Non-pigmented ciliary epithelial cell (primary cell): ENCODE measurements around a stretch of chr16.

DNA sequence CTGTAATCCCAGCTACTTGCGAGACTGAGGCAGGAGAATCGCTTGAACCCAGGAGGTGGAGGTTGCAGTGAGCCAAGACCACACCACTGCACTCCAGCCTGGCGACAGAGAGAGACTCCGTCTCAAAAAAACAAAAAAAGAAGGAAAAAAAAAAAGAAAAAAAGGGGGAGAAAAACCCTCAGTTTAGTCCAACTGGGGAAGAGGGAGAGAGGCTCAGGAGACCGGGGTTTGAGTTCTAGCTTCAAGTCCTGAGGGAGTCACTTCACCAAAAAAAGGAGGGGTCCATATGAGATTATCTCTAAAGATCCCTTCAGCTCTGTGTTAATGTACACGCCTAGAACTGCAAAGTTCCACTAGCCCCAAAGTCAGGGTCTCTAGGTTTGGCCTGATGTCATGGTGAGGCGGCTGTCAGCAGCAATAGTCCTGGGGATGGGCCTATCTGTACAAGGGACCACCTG, 6.0 kb downstream of the AARS1 start:
- RRBS = no CpG with 5 or more reads among the region's 7 CpGs

- RRBS = no CpG with 5 or more reads among the region's 12 CpGs
Observed at GRCh38 chr16:70375848-70376460, 29.3 kb downstream of the DDX19A start.

GRCh38 chr16:70396485-70397036, 42.3 kb downstream of the ST3GAL2 start:
- RRBS = no CpG with 5 or more reads among the region's 5 CpGs

- RRBS = no CpG with 5 or more reads among the region's 4 CpGs
Observed at GRCh38 chr16:70428810-70429268, 10.1 kb downstream of the ST3GAL2 start.

GRCh38 chr16:70610122-70610600, 36.2 kb upstream of the IL34 start:
- RRBS = no CpG with 5 or more reads among the region's 7 CpGs

GRCh38 chr16:70662298-70663383, 16.3 kb downstream of the IL34 start:
- RRBS = 14% methylated on average over 5 of the region's 32 CpGs

GRCh38 chr16:70681384-70682380, 4.2 kb downstream of the MTSS2 start:
- RRBS = 78% methylated on average over 2 of the region's 15 CpGs

- RRBS = 12% methylated on average over 4 of the region's 8 CpGs
Observed at GRCh38 chr16:70686909-70687489, 1.1 kb upstream of the MTSS2 start.

DNA sequence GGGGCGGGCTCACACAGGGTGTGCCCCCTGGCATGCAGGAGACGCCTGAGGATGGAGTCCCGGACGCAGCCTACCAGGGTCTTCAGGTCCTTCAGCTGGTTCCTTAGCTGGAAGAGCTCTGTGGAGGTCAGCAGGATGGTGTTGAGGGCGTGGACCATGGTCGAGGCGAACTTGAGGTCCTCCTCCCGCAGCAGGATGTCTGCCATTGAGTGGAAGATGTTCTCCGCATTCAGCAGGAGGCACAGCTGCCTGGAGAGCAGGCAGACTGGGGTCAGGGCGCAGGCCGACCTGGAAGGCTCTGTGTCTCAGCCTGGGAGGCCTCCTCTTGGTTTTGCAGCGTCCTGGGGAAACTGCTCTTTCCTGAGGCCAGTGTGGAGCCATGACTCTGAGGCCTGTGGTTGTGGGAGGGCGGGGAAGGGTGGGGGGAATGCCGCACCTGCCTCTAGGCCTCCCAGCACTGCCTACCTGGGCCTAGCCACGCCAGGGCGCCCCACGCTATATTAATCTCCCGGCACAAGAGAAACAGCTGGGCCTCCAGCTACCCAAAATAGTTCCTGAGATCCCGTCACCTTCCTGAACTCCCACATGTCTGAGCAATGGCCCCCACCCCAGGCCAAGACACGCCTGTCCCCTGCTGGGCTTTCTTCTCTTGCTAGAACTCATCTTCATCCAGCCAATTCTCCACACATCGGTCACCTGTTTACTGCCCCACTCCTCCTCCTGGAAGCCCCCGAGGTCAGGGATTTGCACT, 12.9 kb upstream of the MTSS2 start:
- RRBS = no CpG with 5 or more reads among the region's 22 CpGs

- RRBS = no CpG with 5 or more reads among the region's 10 CpGs
Observed at GRCh38 chr16:70714579-70715053, 28.8 kb upstream of the MTSS2 start.

GRCh38 chr16:70724147-70724619, 38.3 kb upstream of the MTSS2 start:
- RRBS = no CpG with 5 or more reads among the region's 4 CpGs

DNA sequence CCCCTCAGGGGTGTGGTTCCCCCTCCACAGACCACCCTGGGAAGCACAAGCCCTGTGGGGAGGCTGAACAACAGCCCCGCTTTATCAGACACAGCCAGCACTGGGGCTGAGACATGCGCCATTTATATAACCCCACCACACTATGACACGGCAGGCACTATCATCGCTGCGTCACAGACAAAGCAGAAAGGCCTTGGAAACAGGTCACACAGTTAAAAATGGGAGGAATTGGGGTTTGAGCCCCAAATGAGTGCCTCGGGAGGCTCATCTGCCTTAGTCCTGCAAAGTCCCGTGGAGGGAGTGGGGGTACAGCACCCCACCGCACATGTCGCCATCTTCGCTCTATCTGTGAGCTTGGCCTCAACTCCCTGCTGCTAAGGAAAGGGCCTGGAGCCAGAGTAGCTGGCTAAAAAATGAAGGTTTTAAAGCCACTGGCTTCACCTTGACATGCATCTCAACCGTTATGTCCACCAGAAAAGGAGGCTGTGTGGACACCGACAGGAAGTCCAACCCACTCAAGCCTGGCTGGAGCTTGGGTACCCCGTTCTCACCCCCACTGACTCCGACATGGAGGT, 40.6 kb upstream of the MTSS2 start:
- RRBS = no CpG with 5 or more reads among the region's 14 CpGs

DNA sequence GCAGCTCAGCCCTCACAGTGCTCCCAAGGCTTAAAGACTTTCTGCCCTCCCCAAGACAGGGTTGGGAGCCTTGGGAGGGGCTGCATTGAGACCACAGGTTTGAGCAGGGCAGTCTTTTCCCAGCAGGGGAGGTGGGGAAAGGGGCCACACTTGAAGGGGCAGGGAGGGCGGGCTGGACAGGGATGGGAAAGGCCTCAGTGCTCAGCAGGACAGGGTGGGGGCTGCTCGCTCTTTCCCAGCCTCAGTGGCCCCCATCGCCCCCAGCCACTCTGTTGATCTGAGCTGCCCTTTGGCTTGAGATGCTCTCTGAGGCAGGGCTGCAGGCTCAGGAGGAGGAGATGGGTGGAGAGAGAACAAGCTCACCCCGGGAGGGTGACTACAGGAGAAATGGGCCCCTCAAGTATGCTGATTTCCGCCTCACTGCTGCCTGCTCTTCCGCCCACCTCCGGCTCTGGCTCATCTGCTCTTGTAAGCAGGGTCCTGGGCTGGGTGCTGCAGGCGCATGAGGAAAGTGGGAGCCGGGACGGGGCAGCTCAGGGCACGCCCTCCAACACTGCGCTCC, 51.0 kb upstream of the MTSS2 start:
- RRBS = 39% methylated on average over 6 of the region's 12 CpGs

DNA sequence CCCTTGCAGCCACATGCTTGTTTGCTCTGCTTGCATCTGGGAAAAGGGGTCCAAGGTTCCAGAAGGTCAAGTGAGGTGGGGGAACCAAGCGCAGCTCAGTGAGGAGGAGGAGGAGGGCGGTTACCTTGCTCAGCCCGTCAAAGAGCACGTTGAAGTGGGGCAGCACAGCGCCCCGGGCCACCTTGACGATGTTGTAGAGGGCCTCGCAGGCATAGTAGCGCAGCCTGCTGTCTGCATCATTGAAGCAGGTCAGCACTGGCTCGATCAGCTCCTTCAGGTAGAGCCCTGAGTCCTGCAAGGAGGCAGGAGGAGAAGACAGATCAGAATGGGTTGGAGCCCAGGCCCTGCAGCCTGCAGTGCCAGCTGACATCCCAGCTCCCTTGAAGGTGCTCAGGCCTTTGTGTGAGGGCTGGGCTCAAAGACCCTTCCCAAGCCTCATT, 15.4 kb downstream of the VAC14 start:
- RRBS = no CpG with 5 or more reads among the region's 10 CpGs

DNA sequence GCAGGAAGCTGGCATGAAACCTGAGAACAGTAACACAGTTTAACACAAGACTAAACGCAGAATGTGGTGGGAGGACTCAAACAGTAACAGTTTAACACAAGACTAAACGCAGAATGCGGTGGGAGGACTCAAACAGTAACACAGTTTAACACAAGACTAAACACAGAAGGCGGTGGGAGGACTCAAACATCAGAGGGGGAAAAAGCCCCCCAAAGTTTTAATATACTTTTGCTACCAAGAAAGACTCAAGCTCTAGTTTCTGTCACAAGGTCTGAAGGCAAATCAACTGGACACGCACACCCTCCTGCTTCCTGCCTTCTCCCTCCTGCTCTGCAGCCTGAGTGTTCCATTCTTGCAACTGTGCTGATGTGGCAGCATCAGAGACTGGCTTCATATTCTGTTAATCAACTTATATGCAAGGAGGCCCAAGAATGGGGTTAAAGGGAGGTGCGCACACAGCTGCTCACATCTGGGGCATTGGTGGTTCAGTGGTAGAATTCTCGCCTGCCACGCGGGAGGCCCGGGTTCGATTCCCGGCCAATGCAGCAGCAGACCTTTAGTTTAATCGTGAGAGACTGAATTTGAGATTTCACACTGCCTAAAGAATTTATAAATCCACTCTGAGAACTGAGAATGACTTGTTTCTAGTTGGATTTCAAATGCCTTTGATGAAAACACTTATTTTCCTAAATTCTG, 11.8 kb downstream of the VAC14 start:
- RRBS = no CpG with 5 or more reads among the region's 13 CpGs

GRCh38 chr16:71287271-71287782, 1.9 kb downstream of the CMTR2 start:
- RRBS = no CpG with 5 or more reads among the region's 3 CpGs

DNA sequence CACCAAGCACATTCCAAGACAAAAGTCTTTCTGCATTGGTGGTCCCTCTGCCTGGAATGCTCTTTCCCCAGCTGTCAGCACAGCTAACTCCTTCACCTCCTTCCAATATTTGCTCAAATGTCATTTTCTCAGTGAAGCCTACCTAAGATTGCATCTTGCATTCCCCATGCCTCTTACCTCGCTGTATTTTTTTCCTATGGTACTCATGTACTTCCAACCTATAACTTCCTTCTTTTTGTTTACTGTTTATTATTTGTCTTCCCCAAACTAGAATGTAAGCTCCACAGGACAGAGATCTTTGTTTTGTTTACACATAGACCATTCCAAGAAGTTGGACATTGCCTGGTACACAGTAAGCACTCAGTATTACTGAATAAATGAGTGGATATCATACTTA, 1.0 kb downstream of the CMTR2 start:
- RRBS = no CpG with 5 or more reads among the region's 1 CpG

DNA sequence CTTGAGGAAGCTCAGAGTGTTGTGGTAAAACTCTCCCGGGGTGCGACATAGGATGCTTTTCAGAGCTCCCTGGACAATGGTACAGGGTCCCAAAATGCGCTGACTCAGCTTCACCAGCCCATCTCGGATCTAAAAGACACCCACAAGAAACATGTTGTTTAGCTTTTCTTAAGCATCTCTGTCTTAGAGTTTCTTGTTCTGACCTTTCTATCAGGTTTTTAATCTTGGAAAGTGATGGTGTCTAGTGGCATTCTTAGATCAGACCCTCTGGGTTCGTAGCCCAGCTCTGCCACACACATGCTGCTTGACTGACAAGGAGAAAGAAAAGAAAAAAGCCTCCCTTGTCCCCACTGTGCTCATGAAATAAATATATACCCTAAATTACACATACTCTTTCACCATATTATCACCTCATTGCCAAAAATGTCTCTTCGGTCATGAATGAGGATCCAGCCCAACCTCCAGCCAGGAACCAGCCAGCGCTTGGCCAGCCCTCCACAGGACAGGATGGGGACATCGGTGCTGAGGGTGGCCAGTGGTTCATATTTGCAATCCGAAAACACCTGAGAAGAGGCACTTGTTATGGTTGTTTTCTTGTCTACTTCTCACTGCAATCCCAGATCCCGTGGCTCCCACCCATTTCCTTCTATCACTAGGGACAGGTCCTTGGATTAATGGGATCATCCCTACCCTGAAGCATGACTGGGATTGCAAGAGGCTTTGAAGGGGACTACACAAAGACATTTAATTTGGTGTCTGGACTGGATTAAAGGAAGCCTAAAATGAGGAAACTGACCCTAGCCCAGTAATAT, 6.4 kb downstream of the TAT start:
- RRBS = no CpG with 5 or more reads among the region's 10 CpGs

DNA sequence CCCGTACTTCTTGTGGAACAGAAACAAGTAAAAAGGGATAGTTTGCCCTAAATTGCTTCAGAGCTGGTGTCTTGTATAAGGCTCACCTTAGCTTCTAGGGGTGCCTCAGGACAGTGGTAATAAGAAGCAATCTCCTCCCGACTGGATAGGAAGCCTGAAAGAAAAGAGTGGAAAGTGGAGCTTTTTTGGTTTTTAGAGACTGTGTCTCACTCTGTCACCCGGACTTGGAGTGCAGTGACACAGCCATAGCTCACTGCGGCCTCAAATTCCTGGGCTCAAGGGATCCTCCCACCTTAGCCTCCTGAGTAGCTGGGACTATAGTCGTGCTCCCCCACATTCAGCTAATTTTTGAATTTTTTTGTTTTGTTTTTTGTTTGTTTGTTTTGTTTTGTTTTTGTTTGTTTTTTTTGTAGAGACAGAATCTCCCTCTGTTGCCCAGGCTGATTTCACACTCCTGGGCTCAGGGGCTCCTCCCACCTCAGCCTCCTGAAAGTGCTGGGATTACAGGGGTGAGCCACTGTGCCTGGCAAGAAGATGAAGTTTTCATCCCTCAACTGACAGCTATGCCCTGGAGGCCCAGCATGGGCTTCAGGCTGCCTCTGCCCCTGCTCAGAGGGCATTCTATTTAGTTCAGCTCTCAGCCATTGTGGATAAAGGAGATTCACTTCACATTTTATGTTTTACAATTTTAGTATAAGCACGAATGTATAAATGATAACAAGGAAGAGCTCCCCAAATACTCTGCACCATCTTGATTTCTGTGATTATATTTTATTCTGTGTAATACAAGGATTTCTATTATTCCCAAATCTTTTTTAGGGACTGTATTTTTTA, 3.2 kb downstream of the TAT start:
- RRBS = no CpG with 5 or more reads among the region's 6 CpGs

GRCh38 chr16:71575950-71576661, 786 bp downstream of the TAT start:
- RRBS = no CpG with 5 or more reads among the region's 8 CpGs